Right cardiac atrium (tissue), 1 donor: ENCODE data around the genes DDX39B, TNF and PRRC2A.

- PRO-cap, result no peak
Measured at GRCh38 chr6:31053224-31053587, 42.9 kb downstream of the MUC22 start.

GRCh38 chr6:31183819-31184455, 13.5 kb upstream of the POU5F1 start:
- PRO-cap, result no peak

- PRO-cap, result no peak
Measured at GRCh38 chr6:31202615-31203281, 32.3 kb upstream of the POU5F1 start.

DNA sequence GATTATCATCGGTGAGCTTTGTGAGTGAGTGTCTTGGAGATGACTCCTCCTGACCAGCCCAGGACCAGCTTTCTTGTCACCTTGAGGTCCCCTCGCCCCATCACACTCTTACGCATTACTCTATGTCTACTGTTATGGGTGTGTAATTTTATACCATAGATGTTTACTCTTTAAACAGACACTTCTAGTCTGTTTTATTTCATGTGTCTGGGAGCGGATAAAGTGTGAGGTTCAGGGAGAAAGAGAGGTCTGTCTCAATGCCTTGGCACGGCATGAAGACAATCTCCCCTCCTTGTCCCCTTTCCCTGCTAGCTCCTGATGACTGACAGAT, 12.6 kb downstream of the MICA start:
- PRO-cap, result no peak

DNA sequence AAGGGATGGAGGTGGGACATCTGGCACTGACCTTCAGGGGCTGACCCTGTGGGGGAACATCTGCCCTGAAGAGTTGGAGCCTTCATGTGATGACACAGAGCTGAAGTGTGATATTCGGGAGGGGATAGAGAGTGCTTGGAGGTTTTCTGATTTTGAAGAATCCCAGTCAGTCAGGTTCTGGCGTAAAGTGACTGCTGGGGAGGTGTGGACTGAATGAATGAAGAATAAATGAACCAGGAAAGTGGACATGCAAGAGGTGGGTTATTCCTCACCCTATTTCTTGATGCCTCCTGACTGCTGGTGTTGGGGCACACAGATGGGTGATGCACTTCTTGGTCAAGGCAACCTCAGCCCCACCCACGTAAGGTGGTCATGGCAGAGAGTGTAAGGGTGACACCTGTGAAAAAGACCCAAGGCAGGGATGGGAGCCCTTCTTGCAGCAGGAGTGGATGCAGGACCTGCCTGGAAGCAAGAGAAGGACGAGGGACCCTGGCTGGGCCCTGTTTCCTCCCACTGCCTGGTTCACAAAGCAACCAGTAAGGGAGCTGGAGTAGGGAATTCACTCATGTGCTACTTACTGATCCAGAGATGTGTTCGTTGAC, 13.1 kb downstream of the MICA start:
- PRO-cap, result no peak

DNA sequence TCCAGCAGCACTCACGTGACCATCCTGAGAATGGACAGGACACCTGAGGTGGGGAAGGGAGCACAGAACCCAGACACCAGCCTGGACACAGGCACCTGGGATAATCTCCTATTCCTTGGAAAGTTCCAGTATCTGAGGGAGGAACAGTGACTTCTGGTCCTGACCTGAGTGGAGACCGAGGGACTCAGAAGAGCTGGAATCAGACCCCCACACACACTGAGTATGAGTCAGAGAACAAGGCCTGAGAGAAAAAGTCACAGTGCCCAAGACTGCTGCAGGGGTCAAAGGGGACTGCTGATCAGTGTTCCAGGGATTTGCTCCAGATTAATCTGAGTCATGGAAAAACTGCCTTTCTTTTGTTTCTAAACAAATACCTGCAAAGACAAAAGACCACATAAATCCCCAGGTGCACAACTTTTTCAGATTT, 35.7 kb upstream of the MICB start:
- PRO-cap, result no peak

- PRO-cap, result no peak
Measured at GRCh38 chr6:31531682-31532076, 2.9 kb downstream of the MCCD1 start.

DNA sequence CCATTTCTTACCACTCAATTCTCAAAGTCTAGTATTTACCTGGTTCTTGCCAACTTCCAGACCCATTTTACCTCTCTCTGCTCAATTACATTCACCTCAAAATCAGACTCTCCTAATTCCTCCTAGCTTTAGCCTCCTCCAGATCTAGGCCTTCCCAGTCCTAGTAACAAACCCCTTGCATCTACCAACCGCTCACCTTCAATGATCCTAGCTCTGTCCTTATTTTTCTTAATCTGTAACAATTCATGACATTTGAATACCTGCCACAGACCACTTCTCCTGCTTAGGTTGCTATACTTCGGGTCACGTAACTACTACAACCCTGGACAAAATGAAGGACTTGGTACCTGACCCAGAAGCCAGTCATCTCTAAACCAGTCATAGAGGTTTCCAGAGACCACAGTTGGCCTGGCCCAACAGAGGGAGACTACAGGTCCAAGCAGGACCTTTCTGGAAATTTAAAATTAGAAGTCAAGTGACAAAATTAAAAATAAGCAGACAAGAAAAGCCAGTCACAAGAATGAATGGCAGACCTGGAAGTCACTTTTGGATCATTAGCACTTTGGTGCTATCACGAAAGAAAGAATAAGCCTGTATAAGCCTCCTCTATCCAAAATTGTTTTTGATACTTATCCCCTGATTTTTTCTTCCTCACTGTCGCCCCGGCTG, 2.3 kb downstream of the DDX39B start:
- PRO-cap, result no peak

DNA sequence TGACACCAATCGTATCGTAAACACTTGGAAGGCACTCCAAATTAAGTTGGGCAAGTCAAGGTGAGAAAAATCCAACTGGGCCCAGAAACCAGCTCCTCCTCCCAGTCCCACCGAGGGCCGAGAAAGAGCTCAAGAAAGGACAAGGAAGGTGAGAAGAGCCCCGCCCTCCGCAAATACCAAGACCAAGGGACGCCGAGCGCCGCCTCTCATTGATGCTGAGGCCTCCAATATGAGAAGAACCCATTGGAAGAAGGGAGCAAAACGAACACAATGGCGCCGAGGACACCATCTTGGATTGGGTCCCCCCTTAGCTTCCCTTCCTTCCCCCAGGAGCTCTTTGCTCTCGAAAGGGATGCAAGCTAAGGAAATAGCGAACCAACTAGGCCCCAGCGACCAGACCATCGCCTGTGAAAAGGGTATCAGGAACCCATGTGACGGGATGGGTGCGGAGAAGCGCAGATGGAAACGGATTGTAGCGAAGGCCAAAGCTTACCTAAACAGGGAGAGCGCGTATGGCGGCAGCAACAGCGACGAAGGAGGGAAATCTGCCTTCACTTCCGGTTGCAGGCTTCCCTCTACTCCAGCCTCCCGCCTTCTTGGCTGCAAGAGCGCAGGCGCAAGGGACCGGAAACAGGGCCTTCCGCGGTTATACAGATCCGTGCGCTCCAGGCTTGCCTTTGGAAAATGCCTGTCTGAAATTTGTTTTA, at the start of gene DDX39B:
DDX39B (minus strand) TSS at position 547 of the 707 bp plus-strand sequence.
- PRO-cap, result bidirectional peak, plus-strand start outside the sequence, minus-strand start at position 547 of the sequence

- PRO-cap, result no peak
Measured at GRCh38 chr6:31545141-31545751, 1.2 kb downstream of the ATP6V1G2 start.

GRCh38 chr6:31575128-31576512, at the start of gene TNF:
TSS of gene TNF (plus strand) at chr6:31575565.
- PRO-cap, result unidirectional peak, plus-strand start at chr6:31575568

- PRO-cap, result bidirectional peak, plus-strand start at chr6:31581070, minus-strand start at chr6:31580924
Measured at GRCh38 chr6:31580536-31581204, 1.6 kb downstream of the LTB start.

DNA sequence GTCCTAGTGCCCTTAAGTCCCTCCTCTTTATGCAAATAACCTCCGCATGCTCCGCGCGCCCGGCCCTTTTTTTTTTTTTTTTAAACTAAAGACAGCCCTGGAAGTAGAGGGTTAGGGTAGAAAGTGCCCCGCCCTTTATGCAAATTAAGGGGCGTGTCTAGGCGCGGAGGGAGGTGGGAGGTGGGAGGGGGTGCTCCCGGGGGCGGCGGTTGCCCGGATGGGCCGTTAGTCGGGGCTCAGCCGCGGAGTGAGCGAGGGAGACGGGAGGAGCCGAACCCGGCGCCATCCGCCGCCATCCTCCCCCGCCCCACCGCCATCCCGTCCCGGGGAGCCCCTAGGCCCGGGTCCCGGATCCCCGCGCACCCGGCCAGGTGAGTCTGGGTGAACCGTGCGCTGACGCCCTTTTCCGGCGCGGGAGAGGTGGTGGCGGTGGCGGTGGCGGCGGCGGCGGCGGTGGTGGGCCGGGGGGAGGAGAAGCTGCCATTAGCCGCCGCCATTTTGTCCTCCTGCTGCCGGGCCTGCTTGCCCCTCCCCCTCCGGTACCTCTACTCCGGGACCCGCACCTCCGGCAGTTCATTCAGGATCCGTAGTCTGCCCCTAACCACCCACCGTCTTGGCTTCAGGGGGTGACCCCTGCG, at the start of gene PRRC2A:
PRRC2A (plus strand) TSS at position 228 of the 638 bp plus-strand sequence.
- PRO-cap, result bidirectional peak, plus-strand start at position 228 of the sequence, minus-strand start outside the sequence; bidirectional peak, plus-strand start at position 576 of the sequence, minus-strand start at position 530 of the sequence

DNA sequence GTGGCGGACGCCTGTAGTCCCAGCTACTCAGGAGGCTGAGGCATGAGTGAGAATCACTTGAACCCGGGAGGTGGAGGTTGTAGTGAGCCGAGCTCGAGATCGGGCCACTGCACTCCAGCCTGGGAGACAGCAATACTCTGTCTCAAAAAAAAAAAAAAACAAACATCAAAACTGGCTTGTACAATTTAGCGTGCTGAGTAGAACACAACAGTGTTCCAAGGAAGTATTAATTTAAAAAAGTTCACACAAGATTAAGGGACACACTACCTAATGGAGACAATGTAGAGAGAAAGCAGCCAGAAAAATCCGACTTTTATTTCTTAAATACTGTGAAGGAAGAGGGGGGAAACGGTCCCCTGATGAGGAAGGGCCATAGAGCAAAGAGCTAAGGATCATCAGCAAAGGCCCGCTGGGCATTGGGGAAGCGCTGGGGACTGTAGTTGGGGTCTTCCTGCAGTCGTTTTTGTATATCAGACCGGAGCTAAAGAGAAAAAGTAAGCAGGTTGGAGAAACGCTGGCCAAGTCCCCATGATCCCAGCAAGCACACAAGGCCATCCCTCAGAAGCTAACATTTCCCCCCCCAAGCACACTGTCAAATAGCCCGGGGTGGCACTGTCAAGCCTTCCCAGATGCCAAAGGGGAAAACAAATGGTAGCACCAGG, 13.6 kb downstream of the BAG6 start:
- PRO-cap, result no peak

GRCh38 chr6:31736770-31737317, 514 bp upstream of the CLIC1 start:
- PRO-cap, result no peak

DNA sequence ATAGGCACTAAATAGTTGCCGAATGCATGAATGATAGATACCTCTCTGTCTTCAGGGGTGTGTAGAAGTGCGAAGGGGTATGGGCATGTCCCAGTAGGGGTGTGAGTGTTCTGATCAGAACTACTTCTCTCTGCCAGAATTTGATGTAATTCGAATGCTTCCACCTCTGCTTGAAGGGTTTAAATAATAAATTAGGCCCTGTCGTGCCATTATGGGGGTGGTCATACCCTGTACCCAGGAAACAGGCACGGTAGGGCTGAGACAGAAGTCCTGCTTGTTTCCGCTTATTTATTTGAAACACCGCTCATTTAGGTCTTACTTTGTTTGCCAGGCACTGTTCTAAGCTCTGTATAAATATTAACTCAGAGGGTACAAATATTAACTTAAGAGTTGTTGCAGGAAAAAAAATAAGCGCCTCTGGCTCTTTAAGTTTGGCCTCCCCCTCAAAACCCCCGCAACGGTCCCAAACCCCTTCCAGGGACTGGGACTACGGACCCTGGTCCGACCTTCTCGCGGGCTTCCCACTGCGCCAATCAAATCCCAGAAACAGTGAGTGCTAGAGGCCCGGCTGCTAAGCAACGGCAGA, 489 bp upstream of the MSH5 start:
- PRO-cap, result bidirectional peak, plus-strand start outside the sequence, minus-strand start at position 498 of the sequence

DNA sequence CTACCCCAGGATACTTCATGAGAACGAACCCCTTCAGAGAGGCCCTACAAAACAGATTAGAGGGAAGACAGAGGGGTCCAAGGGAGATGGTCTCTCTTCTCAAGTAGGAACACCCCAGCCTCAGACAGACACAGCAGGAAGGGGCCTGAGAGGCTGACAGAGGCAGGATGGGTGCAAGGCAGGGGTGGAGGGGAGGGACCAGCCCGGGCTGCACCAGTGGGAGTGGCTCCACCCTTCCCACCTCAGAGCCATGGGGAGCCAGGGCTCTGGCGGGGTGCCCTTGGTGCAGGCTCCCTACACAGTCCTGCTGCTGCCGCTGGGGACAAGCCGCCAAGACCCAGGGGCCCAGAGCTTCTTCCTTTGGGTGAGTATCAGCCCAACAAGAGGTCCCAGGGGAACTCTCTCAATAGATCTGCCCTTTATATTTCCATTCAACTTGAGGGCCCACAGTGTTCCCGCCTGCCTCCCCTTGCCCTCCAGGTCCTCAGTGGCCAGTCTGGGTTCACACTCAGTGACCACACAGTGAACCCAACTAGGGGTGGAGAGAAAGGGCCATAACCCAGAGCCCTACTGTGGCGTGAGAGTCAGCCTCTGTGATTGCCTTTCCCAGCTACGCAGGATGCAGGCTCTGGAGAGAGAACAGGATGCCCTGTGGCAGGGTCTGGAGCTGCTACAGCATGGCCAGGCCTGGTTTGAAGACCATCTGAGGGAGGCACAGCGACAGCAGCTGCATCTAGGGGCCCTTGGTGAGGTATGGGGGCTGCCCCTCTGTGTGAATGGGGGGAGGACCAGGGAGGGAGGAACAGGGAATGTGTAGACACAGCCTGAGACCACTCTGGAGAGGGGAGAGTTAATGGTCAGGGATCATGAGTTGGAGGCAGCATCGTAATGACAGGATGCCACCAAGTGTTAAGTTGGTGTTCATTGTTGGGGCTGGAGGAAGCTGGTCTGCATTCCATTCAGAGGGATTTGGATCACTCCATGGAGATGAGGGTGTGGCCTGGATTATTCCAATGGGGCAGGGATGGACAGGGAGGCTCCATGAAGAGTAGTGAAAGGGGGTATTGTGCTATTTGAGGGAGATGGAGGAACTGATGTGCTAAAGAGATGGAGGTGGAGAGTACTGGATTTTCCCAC, 717 bp downstream of the SAPCD1 start:
- PRO-cap, result no peak

- PRO-cap, result no peak
Measured at GRCh38 chr6:31817904-31818174, 2.5 kb downstream of the HSPA1A start.

DNA sequence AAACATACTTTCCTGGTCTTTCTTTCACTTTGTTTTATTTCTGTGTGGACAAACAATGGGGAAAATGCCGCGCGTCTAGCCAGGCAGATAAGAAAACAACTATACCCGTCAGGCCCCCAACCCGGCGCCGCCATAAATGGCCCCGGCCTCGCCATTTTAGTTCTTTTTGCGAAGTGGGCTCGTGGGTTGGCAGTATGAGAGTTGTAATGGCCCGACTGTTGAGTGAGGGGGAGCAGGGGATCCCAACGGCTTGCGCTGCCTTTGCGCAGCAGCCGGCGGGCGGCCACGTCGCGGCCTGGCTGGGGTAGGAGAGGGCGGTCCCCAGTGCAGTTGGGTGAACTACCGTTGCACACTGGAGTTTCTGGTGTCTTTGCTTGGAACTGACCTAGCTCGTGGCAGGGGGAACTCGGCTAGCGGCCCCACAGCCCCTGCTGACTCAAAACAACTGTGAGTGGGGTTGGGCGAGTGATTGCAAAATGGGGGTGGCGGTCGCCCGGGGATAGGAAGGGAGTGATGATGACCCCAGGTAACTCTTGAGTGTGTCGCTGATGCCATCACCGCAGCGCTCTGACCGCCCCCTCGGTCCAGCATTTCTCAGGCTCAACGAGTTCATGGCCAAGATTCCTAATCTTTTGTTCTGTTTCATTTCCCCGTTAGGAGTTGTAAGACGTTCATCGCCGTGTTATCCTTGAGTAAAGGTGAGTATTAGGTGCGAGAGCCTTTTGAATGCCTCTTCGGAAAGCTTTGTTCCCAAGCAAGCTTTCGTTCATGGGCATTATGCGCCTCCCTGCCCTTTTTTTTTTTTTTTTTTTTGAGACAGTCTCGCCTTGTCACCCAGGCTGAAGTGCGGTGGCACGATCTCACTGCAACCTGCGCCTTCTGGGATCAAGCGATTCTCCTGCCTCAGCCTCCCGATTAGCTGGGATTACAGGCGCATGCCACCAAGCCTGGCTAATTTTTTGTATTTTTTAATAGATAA, 7.5 kb downstream of the HSPA1B start:
- PRO-cap, result bidirectional peak, plus-strand start at position 163 of the sequence, minus-strand start outside the sequence; unidirectional peak, plus-strand start at position 510 of the sequence

- PRO-cap, result no peak
Measured at GRCh38 chr6:31866137-31866429, 3.5 kb upstream of the NEU1 start.